ENCODE data around the genes TCEAL3, H2BW1, FAM199X, ESX1, TEX13B and KCNE5.

DNA sequence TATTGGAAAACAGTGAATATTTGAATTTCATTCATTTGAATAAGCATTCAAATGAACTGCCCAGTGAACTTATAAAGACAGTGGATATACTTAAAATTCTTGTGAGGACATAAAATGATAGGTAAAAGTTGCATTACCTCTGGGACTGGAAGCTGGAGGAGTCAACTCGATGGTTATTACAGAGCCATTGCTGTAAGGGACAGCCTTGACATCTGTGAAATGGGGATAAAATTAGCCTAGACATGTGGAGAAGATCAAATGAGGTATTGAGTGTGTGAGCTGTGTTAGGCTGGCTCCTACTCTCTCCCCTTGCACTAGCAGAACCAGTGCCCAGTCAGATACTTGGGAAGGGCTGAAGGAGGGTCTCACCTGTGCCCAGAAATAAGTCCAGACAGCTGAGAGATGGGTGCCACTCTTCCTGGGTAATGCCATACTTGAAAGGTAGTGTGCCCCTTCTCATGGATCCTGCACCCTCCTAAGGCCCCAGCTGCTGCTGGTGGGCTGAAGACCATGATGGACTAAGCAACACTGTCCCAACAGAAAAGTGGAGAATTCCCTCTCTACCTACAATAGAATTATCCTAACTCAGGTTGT is 2.5 kb downstream of the TCEAL4 start:
- RRBS, result no CpG with 5 or more reads among the region's 1 CpG

DNA sequence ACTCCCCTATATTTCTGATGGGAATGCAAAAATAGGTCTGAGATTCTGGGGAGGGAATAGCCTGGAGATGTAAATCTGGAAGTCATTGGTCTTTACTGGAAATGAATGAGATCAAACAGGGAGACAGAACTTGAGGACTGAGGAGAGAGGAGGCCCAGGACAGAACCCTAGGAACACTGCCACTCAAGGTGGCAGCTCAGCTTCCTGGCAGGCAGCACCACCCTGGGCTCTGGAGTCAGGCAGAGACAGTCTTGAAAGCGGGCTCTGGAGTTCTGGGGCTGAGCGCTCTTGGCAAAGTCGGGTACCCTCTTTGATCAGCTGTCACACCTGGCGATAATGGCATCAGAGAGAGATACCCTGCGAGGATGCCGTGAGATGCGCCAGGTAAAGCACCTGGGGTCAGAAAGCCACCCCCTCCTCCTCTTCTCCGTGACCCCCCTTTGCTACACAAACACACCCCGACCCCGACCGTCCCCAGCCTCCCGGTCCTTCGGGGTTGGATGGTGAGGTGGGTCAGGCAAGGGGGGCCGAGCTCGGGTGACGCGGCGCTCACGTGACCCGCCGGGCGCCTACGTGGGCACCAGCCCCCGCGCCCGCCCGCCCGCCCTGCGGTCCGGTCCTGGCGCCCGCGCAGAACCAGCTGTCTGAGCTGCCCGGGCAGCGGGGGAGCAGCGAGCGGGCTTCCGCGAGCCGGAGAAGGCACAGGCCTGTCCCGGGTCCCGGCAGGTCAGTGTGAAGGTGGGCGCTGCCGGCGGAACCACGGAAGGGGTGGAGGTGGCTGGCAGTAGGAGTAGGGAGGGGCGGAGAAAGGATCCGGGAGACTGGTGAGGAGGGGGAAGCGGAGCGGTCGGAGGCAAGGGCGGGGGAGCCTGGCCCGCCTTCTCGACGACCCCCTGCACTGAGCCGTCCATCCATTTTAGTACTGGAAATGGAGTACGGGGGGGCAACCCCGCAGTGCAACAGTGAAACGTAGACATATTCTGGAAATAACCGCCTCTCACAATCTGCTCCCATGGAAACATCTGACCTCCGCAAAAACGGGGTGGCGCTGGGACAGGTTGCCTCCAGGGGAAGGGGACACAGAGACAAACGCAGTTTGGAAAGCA is at the start of gene TCEAL3:
Gene TCEAL3 (plus strand): TSS at position 631 of the 1,106 bp plus-strand sequence.
- RRBS, result 10% methylated on average over 30 of the region's 64 CpGs

GRCh38 chrX:103818850-103819310 is 13.2 kb downstream of the RAB9B start:
- RRBS, result no CpG with 5 or more reads among the region's 4 CpGs

DNA sequence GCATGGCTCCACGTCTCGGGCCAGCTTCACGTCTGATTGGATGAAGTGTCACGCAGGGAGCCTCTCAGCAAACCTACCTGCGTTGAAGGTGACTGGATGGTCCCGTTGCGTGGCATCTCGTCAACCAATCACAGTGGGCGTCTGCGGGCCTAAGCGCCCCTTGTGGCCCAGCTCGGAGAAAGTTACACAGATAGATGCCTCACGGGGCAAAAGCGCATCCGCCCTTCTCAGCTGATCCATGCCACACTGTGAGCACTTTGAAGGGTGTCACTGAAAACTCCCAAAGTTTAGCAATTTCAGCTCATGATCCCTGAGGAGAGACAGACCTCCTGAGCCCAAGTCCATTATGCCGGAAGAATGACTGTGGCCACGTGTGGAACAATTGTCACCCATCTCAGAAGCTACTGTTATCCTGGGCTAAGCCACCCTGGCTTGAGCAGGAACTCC is at the start of gene H2BW1:
Gene H2BW1 (minus strand): TSS at position 52 of the 447 bp plus-strand sequence.
- RRBS, result no CpG with 5 or more reads among the region's 17 CpGs

GRCh38 chrX:104136208-104136723 is 20.5 kb downstream of the SLC25A53 start:
- RRBS, result no CpG with 5 or more reads among the region's 9 CpGs

GRCh38 chrX:104140093-104140556 is 16.7 kb downstream of the SLC25A53 start:
- RRBS, result no CpG with 5 or more reads among the region's 1 CpG

- RRBS, result 21% methylated on average over 43 of the region's 76 CpGs
Measured at GRCh38 chrX:104166382-104167198, at the start of gene FAM199X. Gene FAM199X (plus strand): TSS chrX:104166453.

DNA sequence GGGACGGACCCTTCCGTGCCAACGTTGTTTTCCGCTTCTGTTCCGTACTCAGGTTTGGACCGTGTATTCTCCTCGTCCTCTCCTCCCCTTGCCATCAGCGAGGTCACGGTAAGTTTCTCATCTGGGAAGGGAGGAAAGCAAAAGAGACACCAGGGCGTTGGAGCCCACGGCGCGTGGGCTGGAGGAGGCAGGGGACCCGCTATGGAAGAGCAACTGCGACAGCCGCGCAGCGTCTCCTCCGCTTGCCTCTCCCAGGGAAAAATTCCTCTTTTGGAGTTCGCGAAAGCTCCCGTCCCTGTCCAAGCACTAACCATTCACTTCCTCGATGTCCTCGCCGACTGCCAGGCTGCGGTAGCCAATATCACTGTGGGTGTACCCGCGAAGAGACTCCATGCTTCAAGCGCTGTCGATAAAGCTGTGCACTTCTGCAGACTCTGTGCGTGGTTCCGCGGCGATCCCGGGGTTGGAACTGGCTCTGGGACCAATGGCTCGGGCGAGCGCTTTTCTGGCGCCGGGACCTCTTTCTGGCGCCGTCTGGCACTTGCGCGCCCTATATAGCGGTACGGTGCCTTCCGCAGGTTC is at the start of gene ESX1:
Gene ESX1 (minus strand): TSS at position 477 of the 582 bp plus-strand sequence.
- RRBS, result 37% methylated on average over 6 of the region's 47 CpGs

DNA sequence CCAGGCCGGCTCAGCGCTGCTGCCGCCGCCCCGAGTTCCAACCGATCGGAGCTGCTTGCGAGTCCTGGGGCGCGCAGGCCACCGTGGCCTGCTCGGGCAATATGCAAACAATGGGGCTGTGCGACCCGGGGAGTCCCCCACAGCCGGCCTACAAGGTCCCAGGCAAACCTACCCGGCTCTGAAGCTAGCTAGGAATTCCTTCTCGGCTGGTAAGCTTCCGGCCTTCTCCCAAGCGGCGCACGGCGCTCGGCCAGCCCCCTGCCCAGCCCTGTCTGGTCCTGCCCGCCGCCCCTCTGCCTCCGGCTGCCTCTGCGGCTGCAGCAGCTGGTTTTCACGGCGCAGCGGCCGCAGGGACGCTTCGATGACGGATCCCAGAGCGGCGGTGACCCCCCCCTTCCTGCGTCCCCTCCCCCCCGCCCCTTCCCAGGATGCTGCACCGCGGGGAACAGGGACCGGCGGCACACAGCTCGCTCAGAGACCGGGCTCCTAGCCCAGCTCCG is 59.4 kb downstream of the TSC22D3 start:
- RRBS, result 21% methylated on average over 17 of the region's 45 CpGs

GRCh38 chrX:107717125-107717907 is 58.3 kb downstream of the TSC22D3 start:
- RRBS, result 56% methylated on average over 2 of the region's 9 CpGs

GRCh38 chrX:107730364-107731691 is 44.8 kb downstream of the TSC22D3 start:
- RRBS, result no CpG with 5 or more reads among the region's 11 CpGs

DNA sequence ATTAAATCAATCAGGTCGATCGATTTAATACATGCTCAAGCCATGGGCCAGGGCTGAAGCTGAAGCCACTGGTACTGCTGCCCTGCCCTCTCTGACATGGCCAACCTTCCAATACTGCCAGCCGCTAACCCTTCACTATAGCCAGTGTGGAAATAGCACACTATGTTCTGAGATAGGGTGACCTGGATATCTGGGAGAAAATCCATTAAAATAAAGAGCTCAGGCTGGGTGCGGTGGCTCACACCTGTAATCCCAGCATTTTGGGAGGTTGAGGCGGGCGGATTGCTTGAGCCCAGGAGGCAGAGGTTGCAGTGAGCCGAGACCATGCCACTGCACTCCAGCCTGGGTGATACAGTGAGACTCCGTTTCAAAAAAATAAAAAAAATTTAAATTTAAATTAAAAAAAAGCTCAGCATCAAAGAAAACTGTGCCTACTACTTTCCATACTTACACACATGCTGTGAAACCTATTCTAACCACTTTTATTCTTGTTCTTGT is 31.4 kb downstream of the TSC22D3 start:
- RRBS, result no CpG with 5 or more reads among the region's 8 CpGs

DNA sequence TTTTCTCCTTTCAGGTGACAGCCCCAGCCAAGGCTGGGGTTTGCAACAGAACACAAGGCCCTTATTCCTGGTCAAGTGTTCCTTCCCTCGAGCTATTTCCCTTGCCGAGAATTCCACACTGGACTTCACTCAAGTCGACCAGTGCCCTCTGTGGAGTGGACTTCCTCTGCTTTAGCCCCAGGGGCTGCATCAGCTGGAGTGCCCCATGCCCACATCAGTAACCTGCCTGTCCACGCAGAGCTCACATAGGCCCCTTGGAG is 19.0 kb downstream of the TSC22D3 start:
- RRBS, result no CpG with 5 or more reads among the region's 4 CpGs

DNA sequence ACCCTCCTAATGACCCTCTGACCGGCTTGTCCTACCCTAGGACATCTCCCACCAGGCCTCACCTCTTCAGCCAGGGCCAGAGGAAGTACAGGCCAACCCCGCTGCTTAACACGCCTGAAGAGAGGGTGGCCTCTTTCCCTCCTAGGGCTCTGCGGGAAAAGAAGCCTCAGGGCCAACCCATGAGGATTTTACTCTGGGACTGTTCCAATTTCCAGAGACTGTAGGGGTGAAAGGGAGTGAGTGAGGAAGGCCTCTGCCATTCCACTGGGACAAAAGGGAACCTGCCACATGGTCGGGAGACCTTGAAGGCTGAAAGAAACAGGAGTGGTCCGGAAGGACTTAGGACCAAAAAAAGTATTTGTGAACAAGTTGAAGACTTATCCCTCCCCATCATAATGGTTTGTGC is at the start of gene TEX13B:
Gene TEX13B (minus strand): TSS at position 123 of the 406 bp plus-strand sequence.
- RRBS, result no CpG with 5 or more reads among the region's 6 CpGs

- RRBS, result no CpG with 5 or more reads among the region's 6 CpGs
Measured at GRCh38 chrX:108397897-108398386, 40.3 kb downstream of the COL4A6 start.

GRCh38 chrX:109624651-109625329 is at the start of gene KCNE5:
Gene KCNE5 (minus strand): TSS chrX:109625172.
- RRBS, result 45% methylated on average over 23 of the region's 65 CpGs

GRCh38 chrX:109707301-109707673 is 25.8 kb downstream of the ACSL4 start:
- RRBS, result no CpG with 5 or more reads among the region's 5 CpGs

GRCh38 chrX:109731823-109733065 is 813 bp downstream of the ACSL4 start:
- RRBS, result 23% methylated on average over 6 of the region's 39 CpGs

Data from AG08470 (cell line).